ENCODE measurements around a stretch of chr1.

DNA sequence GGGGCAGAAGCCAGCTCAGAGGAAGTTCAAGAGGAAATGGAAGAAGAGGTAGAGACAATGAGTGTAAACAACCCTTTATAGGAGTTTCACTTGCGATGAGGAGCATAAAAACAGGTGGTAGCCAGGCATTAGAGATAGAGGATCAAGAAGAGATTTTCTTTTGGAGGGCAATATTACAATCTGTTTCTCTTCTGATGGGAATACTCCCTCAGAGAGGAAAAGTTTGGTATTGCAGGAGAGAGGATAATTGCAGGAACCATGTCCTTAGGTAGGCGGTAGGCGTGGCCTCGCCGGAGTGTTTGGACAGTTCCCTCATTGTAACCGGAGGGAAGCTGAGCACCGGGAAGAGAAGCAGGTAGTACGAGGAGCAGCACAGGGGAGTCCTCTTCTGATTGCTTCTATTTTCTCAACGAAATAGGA lies 68.4 kb upstream of the TENT5C start:
- PRO-cap = no peak

DNA sequence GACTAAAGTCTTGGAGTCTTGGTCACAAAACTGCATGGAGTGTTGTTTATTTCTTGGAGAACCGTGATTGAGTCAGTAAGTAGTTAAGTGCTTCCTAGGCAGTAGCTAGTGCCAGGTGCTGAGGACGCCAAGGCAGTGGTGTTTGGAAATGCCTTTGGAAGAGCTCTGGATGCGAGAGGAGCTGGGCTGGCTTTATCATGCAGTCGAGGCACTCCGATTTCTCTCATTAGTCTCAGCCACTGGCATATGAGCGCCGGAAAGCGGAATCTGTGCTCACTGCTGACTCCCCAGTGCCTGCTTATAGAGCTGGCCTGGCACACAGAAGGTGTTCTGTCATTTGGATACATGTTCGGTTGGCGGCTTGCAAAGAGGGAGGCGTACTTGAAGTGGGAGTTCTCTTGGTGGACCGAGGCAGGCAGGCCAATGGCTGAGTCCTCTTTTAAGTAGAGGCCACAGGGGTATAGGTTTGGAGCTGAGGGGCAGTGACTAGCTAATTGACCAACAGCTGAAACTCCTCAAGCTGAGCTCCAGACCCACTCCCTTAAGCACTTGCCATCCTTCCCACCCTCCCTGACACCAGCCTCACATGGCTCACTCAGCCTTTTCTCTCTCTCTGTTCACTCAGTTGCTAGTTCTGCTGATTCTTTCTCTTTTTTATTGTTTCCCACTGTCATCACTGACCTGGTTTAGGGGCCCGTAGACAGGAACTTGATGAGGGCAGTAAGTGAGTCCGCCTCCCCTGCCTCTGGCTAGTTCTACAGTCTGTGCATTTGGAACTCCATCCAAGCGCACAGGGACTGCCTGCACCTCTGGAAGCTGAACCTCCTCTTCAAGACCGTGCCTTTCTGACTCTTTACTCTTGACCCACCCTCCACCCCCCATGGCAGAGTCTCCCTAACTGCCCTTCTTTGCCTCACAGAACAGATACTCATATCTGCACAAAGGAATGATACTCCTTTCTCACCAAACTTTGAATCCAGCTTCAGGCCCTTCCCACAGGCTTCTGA lies 3.9 kb downstream of the TENT5C start:
- PRO-cap = no peak

GRCh38 chr1:117760394-117760967 lies 154.6 kb downstream of the TENT5C start:
- PRO-cap = bidirectional peak, plus-strand start at chr1:117760805, minus-strand start at chr1:117760673

DNA sequence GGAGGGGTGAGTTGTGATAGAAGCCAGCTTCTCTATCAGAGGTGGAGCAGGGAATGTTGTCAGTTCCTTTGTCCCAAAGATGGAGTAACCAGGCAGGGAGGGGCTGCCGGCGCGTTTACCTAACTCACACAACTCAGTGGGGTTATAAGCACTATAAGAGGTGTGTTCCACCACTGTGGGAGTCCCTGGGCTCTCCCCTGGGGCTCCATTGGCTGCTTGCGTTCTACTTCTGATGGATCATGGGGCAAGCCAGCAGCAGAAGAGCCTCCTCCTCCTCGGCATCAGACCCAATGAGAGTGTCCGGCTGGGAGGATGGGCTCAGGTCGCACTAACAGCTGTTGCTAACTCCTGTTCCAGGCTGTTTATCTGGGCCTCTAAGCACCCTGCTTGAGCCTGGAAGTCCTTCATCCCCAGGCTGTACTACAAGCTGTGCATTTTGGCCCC lies 108.5 kb downstream of the GDAP2 start:
- PRO-cap = no peak

- PRO-cap = no peak
Measured at GRCh38 chr1:118028242-118028770, 98.8 kb downstream of the WDR3 start.

DNA sequence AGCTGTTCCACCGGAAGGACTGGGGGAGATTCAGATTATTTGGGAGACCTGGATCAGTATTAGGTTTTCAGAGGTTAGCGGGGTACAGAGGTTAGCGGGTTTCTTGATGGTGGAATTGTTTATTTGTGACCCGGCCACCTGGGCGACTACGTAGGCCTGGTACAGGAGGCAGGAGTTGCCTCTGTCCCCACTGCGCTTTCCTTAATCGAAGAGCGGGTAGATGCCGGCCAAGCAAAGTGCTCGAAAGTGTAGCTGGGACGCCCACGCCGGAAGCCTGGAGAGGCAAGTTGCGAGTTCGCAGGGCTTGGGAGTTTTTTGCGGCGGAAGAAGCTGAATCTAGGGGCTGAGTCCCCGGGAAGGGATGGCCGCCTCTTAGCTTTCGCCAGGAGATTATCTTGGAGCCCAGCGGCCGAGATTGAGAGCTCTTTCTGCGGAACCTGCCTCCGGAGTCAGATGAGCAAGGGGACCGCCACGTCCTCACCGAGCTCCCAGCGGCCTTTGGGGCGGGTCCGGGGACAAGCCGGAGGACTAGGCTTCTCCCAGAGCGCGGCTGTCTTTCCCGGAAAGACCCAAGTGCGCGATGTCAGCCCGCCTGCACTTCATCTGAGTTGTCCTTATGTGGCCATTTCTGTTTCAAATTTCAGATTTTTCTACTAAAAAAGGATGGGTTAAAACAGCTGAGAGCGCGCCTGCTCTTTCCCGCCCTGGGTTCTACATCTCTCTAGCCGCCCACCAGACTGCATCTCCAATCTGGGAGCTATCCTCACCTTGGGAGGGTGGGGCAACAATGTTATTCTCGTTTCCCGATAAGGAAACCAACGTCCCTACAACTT lies 12.3 kb upstream of the TBX15 start:
- PRO-cap = no peak

- PRO-cap = no peak
Measured at GRCh38 chr1:119140880-119141551, 563 bp upstream of the WARS2 start.

DNA sequence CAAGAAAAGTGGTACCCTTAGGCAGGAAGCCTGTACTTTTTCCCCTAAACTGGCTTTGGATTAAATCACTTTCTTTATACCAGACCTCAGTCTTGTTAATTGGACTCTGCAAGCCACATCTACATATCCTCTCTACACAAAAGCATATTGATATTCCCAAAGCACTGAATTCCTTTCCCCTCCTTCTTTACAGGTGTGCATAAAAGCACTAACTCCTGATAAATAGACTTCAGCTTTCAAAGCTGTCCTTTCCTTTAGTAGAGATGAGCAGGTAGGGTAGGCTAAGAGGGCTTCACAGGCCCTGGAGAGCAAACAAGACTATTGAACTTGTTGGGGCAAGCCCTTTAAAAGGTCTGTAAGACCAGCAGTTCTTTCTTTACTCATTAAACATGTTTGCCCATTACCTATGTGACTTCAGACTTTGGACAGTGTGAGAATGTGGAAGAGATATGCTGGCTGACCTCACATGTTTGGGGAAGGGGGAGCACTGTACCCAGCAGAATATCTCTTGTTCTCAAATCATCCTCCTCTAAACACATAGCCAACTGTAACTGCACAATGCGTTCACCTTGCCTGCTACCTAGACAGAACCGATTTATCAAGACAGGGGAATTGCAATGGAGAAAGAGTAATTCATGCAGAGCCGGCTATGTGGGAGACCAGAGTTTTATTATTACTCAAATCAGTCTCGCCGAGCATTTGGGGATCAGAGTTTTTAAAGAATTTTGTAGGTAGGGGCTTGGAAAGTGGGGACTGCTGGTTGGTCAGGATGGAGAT lies 27.2 kb upstream of the HAO2 start:
- PRO-cap = no peak

DNA sequence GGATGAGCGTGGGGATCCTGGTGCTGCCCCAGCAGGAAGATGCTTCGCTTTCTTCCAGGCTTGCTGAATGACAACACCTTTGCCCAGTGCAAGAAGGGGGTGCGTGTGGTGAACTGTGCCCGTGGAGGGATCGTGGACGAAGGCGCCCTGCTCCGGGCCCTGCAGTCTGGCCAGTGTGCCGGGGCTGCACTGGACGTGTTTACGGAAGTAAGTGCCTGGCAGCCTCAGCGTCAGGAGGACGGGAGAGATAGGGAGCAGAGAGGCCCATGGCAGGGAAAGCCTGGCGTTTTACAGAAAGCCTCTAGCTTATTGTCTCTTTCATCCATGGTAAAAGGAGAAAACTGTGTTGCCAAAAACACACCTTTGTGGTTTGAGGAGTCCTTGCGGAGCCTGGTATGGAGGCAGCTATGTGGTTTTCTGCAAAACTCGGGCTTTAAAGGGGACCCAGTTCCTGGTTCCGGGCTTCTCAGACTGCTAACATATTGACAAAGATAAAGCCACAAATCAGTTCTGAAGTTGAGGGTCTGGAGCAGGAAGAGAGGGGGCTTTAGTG lies 23.6 kb downstream of the PHGDH start:
- PRO-cap = no peak

- PRO-cap = no peak
Measured at GRCh38 chr1:119921560-119922045, 25.3 kb upstream of the ADAM30 start.

- PRO-cap = no peak
Measured at GRCh38 chr1:119980078-119980486, 83.8 kb upstream of the ADAM30 start.

DNA sequence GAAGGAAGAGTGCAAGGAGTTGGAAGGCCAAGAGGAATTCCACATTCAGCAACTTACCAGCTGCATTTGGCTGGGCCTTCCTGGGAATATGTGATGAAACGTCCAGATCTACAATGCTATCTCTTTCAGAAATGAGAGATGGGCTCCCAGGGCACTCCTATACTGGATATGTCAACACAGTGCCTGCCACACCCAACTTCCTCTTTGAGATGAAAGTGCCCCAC lies 31.0 kb upstream of the NOTCH2 start:
- PRO-cap = no peak

DNA sequence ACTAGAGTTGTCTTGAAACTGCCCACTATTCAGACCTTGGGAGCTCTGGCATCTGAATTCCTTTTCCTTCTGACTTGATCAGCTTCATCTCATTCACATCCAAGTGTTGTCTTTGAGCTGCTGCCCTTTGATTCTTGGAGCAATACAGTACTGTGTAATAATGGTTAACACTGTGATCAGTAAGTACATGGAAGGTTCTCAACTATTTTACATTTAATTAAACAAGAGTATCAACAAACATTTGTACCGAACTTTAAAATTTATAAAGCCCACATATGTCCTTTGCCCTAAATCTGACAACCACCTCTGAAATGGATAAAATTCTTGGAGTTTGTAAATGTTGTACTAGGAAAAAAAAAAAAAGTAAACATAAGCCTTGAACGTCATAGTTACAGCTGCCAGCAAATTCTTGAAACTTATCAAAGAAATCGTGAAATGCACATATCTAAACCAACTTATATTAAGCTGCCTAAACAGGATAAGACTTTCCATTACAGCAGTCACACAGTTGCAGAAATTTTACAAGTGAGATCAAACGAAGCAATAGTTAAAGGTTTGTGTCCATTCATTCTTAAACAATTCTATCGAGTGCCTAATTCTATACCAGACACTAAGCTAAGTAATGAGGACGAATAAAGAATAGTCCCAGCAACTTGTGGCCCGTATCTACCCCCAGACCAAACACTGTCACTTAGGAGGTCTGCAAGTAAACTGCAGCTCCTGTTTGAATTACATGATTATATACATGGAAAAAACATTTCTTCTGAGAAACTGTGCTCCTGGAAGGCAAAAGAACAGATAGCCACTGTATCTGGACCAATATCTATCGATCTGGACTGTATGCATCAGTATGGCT lies 3.1 kb upstream of the SEC22B start:
- PRO-cap = no peak

DNA sequence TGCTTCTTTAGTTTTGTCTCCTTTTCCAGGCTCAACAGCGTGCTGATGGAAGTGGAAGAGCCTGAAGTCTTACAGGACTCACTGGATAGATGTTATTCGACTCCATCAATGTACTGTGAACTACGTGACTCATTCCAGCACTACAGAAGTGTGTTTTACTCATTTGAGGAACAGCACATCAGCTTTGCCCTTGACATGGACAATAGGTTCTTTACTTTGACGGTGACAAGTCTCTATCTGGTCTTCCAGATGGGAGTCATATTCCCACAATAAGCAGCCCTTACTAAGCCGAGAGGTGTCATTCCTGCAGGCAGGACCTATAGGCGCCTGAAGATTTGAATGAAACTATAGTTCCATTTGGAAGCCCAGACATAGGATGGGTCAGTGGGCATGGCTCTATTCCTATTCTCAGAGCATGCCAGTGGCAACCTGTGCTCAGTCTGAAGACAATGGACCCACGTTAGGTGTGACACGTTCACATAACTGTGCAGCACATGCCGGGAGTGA lies 51.2 kb downstream of the NBPF8 start:
- PRO-cap = no peak

- PRO-cap = no peak
Measured at GRCh38 chr1:120543860-120544510, 129.2 kb downstream of the NBPF8 start.

GRCh38 chr1:120844068-120845240 lies 45.1 kb upstream of the PPIAL4A start:
- PRO-cap = unidirectional peak, plus-strand start at chr1:120844346

DNA sequence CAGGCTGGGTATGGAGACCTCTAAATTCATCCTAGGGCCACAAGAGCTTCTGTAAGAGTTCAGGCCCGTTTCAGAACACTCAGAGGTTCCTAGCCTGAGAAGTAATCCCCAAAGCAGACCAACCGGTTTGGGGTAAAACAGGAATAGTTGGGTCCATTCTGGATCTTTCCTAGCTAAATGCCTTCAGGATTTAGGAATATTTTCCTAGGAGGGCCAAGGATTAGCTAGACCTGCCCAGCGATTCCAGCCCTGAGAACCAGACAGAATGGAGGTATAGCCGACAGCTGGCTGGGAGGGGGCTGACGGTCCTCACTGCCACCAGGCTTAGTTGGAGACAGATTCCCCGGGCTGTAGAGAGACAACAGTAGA lies 85.8 kb downstream of the FAM72B start:
- PRO-cap = no peak

GRCh38 chr1:121185616-121186181 lies 924 bp downstream of the SRGAP2C start:
- PRO-cap = no peak

- PRO-cap = no peak
Measured at GRCh38 chr1:121400638-121401694, 216.2 kb downstream of the SRGAP2C start.

GRCh38 chr1:124967604-124968119 lies 3782.9 kb downstream of the SRGAP2C start:
- PRO-cap = no peak